ENCODE results near the gene APOA1.

DNA sequence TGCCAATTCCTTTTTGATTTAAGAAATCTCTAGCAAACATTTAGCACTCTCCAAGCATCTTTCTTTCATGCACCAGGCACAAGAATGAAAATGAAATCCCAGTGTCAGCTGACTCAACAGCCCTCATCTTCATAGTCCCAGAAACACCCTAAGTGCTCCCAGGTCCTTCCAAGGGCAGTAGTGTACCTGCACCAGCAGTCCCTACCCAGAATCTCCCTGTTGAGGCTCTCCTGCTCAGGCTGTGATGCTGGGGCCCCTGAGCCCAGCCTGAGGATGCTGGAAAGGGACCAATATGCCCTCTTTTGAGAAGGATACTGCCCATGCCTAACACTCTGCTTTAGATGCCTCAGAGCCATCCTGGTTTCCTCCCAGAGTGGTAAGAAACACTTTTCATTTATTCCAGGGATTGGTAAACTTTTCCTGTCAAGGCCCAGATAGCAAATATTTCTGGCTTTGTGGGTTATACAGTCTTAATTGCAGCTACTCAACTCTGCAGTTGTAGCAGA, 17.6 kb downstream of the NNMT start:
- PRO-cap: no peak

DNA sequence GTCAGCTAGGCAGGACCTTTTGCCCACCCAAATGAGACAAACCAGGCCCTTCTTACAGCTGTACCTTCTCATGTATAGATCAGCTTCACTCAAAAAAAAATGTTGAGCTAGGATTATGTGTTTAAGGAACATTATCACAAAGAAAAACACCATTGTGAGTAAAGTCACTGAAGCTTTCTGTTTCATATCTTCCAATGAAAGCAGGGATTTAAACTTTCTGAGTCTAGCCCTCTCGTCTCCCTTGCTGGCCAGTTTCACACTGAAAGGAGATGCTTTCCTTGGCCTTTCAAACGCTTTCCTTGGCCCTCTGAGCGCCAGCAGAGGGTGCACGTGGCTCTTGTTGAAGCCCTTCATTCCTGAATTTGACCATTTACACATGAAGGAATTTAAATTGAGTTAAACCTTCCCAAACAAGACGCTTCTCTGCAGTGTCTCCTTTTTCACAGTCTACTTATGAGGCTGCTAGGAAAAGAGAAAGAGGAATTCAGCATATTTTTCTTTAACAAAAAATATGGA, 21.5 kb downstream of the NNMT start:
- PRO-cap: no peak

DNA sequence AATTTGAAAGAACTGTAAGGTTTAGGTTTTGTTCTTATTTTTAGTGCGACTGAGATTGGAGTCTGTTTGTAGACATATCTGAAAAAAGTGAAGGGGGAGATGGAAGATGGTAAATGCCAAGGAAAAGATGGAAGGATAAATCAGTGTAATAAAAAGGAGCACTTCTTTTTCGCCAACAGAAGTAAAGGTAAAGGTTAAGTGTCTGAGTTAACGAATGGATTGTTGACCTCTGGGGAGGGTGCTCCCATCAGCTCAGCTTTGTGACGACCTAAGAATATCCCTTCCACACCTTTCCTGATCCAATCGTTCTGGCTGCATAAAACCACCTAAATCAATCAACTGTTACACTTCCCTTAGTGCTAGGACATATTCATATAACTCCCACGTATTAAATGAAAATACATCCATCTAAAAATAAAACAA, 843 bp downstream of the C11orf71 start:
- PRO-cap: bidirectional peak, plus-strand start at position 255 of the sequence, minus-strand start at position 220 of the sequence

- PRO-cap: no peak
These were observed 3.7 kb downstream of the RBM7 start for GRCh38 chr11:114404204-114404480.

GRCh38 chr11:114441101-114441381, 1.8 kb downstream of the REXO2 start:
- PRO-cap: unidirectional peak, minus-strand start at chr11:114441246

GRCh38 chr11:114559961-114560174, 187 bp upstream of the NXPE1 start:
- PRO-cap: bidirectional peak, plus-strand start at chr11:114560100, minus-strand start at chr11:114559740

DNA sequence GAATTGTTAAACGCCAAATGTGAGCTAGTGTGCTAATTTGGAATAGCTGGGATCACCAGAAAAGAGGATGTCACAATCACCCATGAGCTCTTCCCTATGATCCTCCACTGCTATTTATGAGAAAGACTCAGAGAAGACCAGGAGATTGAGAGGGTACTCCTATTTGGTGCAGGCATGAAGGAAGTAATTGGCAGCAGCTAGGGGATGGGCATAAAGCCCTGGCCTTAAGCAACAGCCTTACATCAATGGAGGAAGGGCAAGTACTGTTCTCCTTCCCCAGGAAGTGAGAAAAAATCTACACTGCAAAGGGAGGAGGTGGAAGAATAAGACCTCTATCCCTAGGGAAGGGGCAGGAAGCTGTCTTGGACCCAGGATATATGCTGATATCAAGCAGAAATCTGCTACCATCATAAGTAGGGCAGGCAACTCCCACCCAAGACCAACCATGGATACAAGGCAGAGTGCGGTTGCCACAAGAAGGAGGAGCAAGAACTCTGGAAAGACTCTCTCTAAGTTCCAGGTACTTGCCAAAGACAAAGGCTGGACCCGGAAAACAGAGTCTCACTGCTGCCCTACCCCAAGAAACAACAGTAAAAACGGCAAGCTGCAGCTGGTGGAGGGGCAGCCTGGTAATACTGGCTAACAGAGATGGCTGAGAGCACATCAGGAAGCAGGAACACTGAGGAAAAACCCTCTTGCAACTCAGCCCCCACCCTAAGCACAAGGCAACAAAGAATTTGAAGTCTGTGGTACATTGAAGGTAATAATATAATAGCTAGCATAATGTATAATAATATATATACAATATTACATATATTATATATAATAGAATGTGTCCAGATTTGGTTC, 27.8 kb upstream of the NXPE2 start:
- PRO-cap: bidirectional peak, plus-strand start at position 305 of the sequence, minus-strand start at position 105 of the sequence; bidirectional peak, plus-strand start at position 536 of the sequence, minus-strand start at position 535 of the sequence; bidirectional peak, plus-strand start at position 642 of the sequence, minus-strand start at position 589 of the sequence

GRCh38 chr11:114651214-114651705, 27.1 kb upstream of the NXPE2 start:
- PRO-cap: unidirectional peak, minus-strand start at chr11:114651541

- PRO-cap: no peak
These were observed 141.6 kb upstream of the CADM1 start for GRCh38 chr11:115645671-115646350.

GRCh38 chr11:116257085-116257479, 515.7 kb downstream of the BUD13 start:
- PRO-cap: no peak

DNA sequence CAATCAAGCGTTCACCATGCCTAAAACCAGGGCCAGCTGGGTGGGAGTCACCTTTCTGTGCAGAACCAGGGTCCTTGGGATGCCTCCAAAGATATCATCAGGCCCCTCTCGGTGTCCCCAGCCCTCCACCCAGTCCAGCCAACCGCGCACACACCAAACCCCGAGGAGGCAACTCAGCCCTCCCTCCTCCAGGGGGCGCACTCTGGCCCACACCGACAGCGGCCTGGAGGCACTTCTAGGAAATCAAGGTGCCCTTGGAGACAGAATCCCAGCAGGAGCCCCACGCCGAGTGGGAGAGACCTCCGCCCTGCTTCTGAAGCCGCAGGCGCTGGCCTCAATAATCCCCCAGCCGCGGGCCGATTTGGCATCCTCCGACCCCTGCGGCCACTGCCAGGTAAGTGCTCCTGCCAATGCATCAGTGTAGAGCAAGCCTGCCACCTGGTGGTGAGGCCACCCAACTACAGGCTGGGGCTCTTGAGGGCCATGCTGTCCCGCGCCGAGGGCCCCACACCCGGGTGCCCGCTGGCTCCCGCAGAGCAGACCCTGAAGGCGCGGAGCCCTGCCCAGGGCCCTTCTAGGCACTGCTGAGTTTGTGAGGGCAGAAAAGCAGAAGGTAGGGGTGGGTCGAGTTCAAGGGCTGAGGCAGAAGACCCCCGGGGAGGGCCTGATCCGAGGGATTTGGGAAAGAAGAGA, 496.3 kb downstream of the BUD13 start:
- PRO-cap: no peak

DNA sequence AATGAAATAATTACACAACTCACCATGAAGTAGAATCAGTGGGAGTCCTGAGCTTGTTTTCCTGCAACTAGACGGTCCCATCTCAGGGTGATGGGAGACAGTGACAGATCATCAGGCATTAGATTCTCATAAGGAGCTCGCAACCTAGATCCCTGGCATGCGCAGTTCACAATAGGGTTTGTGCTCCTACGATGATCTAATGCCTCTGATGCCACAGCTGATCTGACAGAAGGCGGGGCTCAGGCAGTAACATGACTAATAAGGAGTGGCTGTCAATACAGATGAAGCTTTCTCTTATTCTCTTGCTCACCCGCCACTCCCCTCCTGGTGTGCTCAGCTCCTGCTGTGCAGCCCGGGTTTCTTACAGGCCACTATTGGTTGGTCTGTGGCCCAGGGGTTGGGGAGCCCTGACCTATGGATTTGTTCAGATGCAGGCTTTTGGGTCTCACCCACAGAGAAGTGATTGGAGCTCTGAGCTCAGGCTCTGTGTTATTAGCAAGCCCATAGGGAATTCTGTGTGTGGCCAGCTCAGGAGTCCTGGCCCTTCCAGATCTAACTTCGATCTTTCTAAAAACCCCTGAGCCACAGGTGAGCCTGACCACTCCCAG, 352.0 kb downstream of the BUD13 start:
- PRO-cap: no peak

- PRO-cap: no peak
These were observed 3.0 kb upstream of the APOA4 start for GRCh38 chr11:116826021-116826569.

DNA sequence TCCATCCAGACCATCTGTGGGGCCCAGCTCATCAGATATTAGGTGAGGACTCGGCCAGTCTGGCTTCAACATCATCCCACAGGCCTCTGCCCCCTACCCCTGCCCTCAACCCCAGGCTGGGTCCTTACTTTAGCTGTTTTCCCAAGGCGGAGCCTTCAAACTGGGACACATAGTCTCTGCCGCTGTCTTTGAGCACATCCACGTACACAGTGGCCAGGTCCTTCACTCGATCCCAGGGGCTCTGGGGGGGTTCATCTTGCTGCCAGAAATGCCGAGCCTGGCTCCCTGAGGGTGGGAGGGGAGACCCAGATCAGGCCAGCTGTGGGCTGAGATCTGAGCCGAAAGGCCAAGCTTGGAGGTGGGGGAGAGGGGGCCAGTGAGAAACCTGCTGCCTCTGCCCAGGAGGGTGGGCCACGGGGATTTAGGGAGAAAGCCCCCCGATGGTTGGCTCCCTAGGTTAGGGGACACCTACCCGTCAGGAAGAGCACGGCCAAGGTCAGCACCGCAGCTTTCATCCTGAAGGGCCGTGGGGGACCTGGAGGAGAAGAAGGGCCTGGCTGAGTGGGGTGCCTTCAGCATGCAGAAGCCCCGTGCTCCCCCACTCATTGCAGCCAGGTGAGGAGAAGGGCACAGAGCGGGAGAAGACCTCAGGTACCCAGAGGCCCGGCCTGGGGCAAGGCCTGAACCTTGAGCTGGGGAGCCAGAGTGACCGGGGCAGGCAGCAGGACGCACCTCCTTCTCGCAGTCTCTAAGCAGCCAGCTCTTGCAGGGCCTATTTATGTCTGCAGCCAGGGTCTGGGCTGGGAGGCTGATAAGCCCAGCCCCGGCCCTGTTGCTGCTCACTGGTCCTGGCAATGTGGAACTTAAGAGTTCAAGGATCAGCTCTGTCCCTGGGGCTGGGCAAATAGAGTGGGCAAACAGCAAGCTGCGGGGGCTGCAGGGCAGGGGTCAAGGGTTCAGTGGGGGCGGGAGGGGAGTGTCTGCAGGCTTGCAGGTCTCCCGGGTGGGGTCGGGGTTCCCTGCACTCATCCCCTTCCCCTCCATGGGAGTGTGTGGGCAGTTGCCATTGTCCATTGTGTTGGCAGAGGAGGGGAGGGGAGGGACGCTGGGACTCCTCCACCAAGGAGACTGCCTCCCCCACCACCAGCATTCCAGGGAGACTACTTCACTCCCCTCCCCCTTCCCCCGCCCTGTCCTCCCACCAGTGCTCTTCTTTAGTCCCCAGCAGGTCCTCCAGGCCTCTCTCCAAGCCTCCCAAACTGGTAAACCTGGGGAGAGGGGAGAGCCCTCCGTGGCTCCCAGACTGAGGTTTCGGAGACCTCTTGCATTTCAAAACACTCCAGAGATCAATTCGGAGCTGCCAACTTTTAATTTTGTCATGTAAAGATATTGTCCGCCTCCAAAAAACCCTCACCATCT, at the start of gene APOA1:
APOA1 (minus strand) TSS at position 750 of the 1,419 bp plus-strand sequence.
- PRO-cap: unidirectional peak, minus-strand start at position 750 of the sequence

GRCh38 chr11:116977144-116977367, 121.2 kb downstream of the SIK3 start:
- PRO-cap: no peak

DNA sequence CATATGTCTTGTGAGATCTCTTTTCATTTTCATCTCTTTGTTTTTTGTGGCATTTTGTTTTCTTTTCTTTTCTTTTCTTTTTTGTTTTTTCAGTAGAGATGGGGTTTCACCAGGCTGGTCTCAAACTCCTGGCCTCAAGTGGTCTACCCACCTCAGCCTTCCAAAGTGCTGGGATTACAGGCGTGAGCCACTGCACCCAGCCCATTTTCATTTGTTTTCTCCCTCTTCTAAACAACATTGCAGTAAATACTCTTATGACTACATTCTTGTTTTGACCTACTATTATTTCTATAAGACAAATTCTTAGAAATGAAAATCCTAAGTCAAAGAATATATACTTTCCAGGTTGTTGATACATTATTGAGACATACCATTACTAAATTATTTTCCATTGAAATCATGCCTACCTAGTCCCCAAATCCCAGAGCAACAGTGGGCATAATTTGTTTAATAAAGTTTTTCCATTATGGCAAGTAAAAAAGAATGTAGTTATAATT, 98.7 kb downstream of the SIK3 start:
- PRO-cap: no peak

DNA sequence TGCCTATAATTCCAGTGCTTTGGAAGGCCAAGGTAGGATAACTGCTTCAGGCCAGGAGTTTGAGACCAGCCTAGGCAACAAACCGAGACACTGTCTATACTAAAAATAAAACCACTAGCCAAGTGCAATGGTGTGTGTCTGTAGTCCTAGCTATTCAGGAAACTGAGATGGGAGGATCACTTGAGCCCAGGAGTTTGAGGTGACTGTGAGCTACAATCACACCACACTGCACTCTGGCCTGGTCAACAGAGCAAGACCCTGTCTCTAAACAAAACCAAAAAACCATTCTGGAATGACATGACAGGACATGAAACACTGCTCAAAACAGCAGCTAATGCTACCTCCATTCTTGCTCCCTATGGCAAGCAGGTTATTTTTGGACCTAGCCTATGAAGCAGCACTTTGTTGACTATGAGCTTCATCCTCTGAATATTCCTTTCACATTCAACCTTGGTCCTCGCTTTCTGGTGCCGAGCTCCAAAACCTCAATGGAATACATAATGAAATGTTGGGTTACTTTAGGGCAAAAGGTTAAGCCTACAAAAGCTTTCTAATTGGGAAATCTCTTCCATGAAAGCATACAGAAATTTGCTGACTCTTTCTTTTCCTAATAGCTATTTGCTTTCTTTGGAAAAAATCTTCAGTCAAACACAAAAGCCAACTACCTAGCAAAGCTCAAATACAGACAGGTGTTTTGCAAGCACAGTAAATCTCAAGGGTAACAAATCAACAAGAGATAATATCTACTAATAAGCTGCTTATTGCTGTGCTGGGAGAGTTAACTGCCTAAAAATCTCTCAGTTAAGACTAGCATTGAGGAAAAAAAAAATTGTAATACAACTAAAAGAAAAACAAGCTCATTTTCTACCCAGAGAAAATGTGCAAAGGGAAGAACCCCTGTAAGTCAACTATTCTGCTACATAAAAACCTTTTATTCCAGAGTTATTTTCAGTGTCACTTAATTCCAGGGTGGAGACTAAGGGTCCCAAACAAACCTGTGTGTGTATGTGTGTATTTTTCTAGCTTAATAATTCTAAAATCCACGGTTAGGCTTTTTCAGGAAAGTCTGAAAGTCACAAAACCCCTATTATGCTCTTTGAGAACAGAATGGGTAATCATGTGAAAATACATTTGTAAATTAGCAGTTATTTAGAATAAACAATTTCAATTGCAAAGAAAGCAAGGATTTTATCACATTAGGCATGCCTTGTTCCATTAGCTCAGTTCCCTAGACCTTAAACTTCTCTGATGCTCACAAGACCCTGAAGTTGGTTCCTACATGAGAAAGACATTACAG, 20.9 kb downstream of the SIK3 start:
- PRO-cap: no peak

DNA sequence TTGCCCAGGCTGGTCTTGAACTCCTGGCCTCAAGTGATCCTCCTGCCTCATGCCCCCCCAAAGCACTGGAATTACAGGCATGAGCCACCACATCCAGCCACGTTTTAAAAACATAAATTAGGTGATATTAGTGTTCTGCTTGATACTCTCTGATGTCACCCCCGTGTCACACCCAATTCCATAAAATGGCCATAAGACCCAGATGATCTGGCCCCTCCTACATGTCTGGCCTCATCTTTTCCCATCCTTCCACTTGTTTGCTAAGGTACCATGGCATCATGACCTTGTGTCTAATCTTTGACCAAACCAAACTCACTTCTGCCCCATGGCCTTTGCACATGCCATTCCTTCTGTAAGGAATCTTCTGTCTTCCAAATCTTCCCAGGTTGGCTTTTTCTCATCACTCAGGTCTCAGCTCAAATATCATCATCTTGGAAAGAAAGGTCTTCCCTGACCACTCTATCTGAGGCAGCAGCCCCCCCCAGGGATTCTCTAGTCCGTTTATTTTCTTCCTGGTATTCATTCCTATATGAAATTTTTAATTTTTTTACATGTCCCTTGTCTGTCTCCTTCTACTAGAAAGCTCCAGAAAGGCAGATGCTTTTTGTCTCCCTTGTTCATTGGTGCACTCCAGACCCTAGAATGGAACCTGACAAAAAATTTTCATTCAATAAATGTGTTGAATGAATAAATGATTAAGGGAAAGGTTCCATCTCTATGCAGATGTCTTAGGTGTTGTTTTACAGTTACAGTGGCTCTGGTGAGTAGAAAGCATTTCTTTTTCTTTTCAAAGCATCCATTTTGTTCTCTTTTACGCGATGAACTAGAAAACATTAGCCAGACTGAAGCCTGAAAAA, 6.0 kb downstream of the SIK3 start:
- PRO-cap: no peak

- PRO-cap: bidirectional peak, plus-strand start at chr11:117098626, minus-strand start at chr11:117098418
These were observed 644 bp upstream of the SIK3 start for GRCh38 chr11:117098534-117099609.

GRCh38 chr11:117196865-117197656, 2.1 kb upstream of the TAGLN start:
- PRO-cap: no peak